Measurements from ENCODE around the genes SPATA31E1 and SECISBP2.

GRCh38 chr9:86455173-86455517, 100.9 kb upstream of the TUT7 start:
- PRO-cap, result no peak

DNA sequence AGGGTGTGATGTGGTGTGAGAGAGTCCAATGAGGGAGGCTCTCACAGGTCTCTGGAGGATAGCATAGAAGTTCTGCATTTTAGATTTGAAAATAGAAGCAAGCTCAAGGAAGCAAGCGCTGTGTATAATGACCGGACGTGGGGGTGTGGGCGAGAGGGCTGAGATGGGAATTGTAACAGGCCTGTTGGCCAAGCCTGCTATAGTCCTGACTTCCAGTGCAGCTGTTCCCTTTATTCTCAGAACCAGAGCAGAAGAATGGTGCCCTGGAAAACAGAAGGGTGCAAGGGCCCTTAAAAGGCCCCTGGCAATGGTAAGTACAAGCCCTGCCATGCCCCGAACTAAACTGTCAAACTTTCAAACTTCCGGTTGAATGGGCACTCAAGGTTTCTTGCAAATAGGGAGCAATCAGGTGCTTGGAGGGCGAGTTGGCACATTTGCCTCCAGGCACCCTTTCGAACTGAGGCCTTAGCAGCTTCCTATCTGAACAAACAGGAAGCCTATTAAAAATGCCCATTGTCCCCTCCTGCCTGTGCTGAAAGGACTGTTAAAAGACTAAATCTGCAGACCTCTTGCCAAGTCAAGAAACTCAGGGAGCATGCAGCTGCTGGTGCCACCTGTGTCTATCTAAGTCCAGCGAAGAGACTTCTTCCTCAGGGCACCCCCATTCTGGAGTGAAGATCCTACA, 222.1 kb upstream of the TUT7 start:
- PRO-cap, result no peak

GRCh38 chr9:86808054-86808332, 139.3 kb downstream of the GAS1 start:
- PRO-cap, result no peak

DNA sequence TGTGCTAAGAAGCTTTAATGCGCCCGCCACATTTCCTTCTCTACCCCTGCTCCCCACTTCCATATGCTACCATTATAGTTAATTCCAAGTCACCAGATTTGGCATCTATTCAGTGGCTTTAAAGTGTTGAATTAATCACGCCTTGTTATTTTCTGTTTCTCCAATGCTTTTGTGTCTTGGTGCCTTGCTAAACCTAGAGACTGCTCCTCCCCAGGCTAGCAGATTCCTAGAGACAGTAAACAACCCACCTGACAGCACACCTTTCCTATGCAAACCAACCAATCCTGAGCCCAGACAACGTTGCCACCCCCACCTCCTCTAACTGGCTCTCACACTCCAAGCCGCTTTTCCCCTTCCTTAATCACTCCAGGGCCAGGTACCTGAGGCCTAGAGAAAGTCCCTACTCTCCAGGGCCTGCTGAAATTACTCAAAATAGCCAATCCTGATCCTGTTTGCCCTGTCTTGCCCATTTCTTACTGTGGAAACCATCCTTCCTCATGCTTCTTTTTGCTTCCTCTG, 53.5 kb downstream of the GAS1 start:
- PRO-cap, result bidirectional peak, plus-strand start at position 360 of the sequence, minus-strand start at position 202 of the sequence

GRCh38 chr9:86948292-86949119, 1.2 kb upstream of the GAS1 start:
- PRO-cap, result no peak

DNA sequence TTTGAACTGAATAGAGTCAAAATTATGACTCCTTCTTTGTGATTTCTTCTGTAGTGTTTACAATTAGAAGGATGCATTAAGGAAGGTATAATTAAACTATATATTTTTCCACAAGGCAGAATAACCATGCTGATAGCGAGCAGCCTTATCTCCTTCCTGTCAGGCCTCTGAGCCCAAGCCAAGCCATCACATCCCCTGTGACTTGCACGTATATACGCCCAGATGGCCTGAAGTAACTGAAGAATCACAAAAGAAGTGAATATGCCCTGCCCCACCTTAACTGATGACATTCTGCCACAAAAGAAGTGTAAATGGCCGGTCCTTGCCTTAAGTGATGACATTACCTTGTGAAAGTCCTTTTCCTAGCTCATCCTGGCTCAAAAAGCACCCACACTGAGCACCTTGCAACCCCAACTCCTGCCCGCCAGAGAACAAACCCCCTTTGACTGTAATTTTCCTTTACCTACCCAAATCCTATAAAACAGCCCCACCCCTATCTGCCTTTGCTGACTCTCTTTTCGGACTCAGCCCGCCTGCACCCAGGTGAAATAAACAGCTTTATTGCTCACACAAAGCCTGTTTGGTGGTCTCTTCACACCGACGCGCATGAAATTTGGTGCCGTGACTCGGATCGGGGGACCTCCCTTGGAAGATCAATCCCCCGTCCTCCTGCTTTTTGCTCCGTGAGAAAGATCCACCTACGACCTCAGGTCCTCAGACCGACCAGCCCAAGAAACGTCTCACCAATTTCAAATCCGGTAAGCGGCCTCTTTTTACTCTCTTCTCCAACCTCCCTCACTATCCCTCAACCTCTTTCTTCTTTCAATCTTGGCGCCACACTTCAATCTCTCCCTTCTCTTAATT, 86.9 kb upstream of the DAPK1 start:
- PRO-cap, result bidirectional peak, plus-strand start at position 380 of the sequence, minus-strand start at position 185 of the sequence

GRCh38 chr9:87800620-87800859, 74.6 kb downstream of the CTSL start:
- PRO-cap, result no peak

GRCh38 chr9:87882433-87883032, at the start of gene SPATA31E1:
Gene SPATA31E1 (plus strand): TSS chr9:87882877.
- PRO-cap, result no peak

- PRO-cap, result no peak
These were observed 19.5 kb downstream of the SPATA31C2 start for GRCh38 chr9:88118846-88119152.

DNA sequence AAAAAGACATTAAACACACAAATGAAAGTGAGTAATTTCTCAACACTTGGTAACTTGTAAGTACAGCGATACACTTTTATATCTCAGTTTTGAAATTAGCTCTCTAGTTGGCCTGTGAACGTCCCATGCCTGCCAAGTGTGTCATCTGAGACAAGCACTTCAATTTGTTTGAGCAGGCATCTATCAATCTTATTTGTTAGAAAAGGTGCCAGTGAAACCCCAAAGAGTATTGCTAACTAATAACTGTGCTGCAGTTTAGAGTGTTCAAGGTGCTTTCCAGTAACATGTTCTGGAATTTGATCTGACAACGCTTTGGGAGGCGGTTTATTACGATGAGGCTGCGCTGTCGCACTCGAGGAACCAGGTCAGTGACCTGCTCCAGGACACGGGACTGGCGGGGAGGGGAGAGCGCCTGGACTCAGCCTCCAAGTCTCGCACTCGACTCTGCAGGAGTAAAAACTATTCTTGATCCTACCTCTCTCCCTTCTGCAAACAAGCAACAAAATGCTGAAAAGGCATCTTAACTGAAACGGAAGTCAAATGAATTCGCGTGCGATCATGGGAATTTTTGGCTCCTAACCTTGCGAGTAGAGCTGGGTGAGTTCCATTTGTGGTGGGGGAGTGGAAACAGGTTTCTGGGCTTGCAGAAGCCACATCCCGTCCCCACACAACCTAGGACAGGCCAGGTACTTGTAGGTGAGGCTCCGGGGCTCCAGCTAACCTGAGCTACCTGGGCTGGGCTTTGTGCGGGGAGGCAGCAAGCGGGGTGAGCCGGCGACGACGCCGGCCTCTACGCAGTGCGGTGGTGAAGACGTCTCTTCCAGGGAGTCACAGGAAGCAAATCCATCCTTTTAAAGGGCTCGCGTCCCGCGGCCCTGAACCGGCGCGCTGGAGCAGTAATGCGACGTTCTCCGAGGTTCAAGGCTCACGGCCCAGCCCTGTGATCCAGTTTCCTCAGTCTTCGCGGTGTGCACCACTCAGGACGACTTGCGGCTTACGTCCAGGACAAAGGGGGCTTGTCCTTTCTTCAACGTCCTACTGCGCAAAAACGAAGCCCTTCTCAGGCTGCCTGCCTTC, 826 bp upstream of the SPIN1 start:
- PRO-cap, result bidirectional peak, plus-strand start at position 666 of the sequence, minus-strand start at position 454 of the sequence; bidirectional peak, plus-strand start at position 896 of the sequence, minus-strand start at position 794 of the sequence

GRCh38 chr9:88535919-88536536, 1.1 kb downstream of the NXNL2 start:
- PRO-cap, result no peak

GRCh38 chr9:88605383-88606000, 70.5 kb downstream of the NXNL2 start:
- PRO-cap, result no peak

- PRO-cap, result no peak
These were observed 207.5 kb downstream of the NXNL2 start for GRCh38 chr9:88742441-88743007.

DNA sequence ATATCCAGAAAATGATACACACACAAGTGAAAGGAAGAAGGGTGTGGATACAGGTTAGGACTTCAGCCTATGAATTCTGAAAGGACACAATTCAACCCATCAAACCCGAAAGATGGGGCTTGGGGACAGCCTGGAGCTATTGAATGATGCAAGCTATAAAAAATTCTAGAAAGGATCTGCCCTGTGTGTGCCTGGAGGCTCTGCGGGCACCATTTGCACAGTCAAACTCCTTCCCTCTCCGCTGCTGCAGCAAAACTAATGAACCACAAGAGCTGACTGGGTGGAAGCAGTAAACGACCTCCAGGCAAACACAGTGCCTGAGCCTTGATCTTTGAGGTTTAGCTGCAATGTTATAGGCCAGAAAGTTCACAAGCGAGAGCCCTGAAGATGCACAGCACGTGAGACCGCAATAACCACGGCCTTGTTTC, 69.3 kb upstream of the S1PR3 start:
- PRO-cap, result no peak

DNA sequence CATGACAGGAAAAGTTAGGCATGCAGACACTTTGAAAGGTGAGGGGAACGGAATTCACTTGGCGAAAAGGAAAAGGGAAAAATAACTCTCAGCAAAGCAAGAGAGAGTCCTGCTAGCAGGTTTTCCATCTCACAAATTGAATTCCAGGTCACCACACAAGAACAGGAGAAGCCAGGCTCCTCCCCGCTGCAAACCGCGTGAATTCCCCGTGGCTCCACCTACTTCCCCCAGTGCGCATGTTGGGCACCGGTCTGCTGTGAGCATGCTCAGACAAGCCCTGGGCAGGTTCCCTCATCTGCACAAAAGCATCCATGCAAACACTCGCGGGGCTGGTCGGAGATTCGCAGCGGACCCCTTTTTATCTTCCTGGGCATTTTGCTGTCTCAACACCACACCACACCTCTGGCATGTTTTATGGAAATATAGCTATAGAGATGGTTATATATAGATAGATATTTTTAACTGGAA, 58.5 kb upstream of the S1PR3 start:
- PRO-cap, result no peak

DNA sequence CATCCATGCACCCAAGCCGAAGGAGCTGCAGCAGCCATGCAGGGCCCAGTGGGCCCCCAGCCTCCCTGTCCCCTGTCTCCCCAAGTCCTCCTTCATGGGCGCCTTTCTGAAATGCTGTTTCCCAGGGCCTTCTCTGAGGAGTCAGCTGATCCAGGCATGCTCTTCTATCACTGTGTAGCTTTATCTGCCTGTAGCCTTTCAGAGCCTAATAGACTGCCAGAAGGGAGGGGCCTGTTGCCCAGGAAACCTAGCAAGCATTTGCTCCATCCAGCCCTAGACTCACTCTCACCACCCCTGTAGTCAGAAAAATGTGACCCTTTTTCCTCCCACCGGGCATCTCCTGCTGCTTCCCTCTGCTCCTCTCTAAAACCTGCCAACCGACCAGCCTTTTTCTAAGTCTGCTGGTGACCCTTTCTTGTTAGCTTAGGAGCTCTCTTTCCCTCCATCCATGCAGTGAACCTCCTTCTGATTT, 47.6 kb upstream of the SHC3 start:
- PRO-cap, result unidirectional peak, minus-strand start at position 182 of the sequence

DNA sequence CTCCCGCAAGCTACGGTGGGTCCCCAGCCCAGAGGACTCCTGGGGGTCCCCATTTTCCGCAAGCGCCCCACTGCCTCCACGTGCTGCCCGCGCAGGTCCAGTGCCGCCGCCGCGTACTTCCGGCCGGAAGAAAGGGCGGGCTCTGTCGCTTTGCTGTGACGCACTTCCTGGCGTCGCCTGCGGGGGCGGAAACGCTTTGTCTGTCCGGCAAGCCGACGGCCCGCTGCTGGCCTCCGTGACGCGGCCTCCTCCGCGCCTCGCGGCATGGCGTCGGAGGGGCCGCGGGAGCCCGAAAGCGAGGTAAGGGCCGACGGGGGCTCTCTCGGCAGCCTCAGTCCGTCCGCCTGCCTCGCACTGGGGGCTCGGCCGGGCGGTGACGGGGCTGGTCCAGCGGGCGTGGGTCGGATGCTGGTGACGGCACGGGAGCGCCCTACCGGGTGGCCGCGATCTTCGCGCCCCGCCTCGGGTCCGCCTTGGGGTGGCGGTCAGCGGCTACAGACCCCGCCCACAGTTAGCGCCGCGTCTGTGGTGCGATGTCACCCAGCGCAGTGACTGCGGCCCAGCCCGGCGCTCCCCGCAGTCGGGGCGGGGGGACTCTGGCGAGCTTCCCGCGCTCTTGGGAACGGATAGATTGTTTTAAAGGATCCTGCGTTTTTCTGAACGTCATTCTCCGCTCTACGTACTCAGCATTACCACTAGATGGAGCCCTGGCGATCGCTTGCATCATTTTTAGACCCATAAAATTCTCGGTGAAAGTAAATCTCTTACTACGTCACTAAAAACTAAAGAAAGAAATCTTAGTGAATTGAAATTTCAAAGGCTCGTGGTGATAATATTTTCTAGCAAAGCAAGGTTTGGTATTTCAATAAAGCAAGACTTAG, at the start of gene SECISBP2:
Gene SECISBP2, plus strand, starts transcription at position 188 of the 881 bp plus-strand sequence.
- PRO-cap, result bidirectional peak, plus-strand start at position 210 of the sequence, minus-strand start at position 407 of the sequence

DNA sequence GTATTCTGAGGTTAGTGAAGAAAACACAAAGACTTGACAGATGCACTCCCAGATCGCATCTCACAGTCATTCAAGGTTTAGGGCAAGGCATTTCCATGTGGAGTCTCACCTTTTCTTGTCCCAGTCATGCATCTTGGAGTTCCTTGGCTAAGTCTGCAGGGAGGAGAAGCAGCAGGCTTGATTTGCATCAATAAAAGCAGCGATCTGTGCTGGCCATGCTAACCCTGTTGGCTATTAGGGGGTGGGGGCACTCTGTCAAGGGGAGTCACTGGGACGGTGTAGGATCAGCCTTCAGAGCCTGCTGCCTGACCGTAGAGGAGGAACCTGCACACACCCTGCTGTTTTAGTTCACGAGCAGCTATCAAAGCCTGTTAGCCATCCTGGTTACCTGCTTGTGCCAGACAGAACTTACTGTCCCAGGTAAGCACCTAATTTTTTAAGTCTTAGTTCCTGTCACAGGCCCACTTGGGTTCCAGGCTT, 43.5 kb downstream of the SECISBP2 start:
- PRO-cap, result no peak

DNA sequence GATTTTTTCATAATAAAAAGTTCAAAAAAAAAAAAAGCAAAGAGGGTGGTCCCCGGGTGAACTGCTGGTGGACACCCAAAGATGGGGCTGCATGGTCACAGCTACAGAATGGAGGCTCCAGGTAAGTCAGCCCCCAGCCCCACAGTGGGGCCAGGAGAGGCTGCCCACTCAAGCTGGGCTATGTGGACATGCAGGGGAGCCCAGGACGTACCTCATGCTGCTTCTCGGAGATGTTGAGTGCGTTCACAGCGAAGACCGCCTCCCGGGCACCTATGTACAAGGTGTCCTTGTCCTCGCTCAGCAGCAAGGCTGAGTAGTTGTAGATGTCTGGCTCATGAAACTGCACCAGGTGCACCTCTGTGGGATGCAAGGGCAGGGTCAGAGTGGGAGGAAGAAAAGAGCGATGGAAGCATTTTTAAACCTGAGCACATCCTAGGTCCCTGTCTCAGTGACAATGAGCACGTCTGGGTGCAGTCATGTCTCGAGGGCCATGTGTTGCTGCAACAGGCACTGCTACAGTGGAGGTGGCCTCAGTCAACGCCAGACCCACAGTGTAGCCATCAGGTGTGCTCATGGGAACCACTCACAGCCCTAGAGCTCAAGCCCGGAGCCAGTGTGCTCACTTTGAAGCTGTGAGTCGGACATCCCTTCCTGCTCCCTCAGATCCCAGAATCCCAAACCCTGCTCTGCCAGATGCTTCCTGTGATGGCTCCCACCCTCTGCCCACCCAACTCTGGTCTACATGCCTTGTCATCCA, 84.5 kb downstream of the SECISBP2 start:
- PRO-cap, result no peak

- PRO-cap, result no peak
These were observed 55.0 kb downstream of the SEMA4D start for GRCh38 chr9:89442782-89443351.

All from H9 (cell line).